Pulmonary artery (tissue), 1 donor: ENCODE measurements around a stretch of chr6.

DNA sequence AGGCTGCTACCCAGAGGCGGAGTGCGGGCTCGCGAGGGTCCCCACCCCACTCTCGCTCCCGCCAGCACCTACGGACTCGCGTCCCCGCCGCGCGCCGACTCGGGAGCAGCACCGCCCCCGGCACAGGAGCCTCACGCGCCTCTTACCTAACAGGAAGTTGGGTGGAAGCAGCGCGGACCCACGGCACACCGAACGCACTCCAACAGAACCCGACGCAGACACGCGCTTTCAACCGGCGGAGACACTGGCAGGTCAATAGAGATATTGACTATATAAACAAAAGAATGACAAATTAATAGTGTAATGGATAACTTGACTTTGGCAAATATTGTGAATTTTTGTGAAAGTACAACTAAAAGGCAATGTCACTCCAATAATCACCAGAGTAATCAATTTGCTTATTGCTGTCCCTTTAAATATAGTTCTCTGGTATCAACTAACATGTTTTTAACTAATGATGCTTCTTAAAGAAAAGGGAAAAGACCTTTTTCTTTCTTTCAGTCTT is 28.1 kb upstream of the PDCD2 start:
- PRO-cap, result no peak